ENCODE measurements around the gene DNAAF9.

DNA sequence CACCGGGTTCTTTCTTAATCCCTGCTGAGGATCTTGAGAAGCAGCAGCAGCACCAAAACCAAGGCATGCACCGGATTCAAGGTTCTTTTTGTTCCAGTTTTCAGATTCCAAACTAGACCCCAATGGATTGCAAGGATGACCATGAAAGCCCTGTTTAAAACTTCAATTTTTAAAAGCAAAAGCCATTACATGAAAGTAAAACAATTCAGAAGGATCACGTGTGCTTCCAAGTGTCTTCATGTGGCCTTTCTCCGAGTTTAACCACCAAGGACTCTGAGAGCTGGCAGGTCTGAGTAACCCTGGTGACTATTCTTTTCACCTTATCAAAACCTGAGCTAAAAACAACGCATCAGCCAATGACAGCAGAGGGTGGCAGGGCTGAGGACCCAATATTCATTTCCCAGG is 46.8 kb downstream of the DNAAF9 start:
- PRO-cap, result no peak
- RAMPAGE, long total RNA, result no peak

- PRO-cap, result no peak
- RAMPAGE, long total RNA, result no peak
These were observed at the start of gene DNAAF9 for GRCh38 chr20:3407279-3408378. DNAAF9 (minus strand) TSS chr20:3407669.

- PRO-cap, result no peak
- RAMPAGE, long total RNA, result no peak
These were observed 5.2 kb upstream of the HSPA12B start for GRCh38 chr20:3727157-3727718.

DNA sequence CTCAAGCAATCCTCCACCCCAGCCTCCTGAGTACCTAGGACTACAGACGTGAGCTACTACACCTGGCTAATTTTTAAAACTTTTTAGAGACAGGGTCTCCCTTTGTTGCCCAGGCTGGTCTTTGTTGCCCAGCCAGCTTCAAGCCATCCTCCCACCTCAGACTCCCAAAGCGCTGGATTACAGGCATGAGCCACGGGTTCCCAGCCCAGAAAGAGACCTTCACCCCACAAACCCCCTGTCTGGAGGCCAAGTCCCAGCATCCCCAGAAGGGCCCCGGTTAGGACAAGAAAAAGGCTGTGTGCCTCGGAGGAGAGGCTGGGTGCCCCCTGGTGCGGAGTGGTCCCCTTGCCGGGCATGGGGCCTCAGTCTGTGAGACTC is 800 bp upstream of the HSPA12B start:
- PRO-cap, result no peak
- RAMPAGE, long total RNA, result no peak

- PRO-cap, result no peak
- RAMPAGE, long total RNA, result no peak
These were observed 5.4 kb downstream of the HSPA12B start for GRCh38 chr20:3737908-3738338.

- PRO-cap, result no peak
- RAMPAGE, long total RNA, result no peak
These were observed 9.0 kb downstream of the ADISSP start for GRCh38 chr20:3758533-3759031.

- PRO-cap, result no peak
- RAMPAGE, long total RNA, result no peak
These were observed 3.4 kb downstream of the SPEF1 start for GRCh38 chr20:3777435-3778662.

GRCh38 chr20:3821184-3821592 is 841 bp downstream of the AP5S1 start:
- PRO-cap, result no peak
- RAMPAGE, long total RNA, result no peak

DNA sequence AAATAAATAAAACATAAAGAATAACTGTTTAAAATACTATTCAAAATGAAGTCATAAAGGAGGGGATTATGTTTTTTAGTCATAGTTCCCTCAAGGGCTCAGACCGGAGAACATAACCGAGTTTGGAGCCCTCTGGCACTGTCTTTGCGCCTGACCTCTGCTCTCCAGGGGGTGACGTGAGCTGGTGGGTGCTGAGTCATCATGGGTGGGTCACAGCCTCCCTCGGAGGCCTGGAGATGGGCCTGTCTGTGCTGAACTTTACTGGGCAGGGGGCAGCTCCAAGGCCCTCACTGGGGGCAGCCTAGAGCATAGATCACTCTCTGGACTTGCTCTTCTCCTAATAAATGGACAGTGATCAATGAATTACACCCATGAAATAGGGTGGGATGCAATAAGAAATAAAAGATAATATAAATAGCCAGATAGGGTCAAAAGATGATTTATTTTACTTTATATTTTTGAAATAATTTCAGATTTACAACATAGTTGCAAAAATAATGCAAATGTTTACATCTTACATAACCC is 3.1 kb upstream of the MAVS start:
- PRO-cap, result no peak
- RAMPAGE, long total RNA, result no peak

GRCh38 chr20:3875803-3876553 is 13.2 kb upstream of the PANK2 start:
- PRO-cap, result no peak
- RAMPAGE, long total RNA, result no peak

GRCh38 chr20:3925437-3926151 is 36.4 kb downstream of the PANK2 start:
- PRO-cap, result no peak
- RAMPAGE, long total RNA, result no peak

GRCh38 chr20:4025982-4026449 is 10.7 kb upstream of the RNF24 start:
- PRO-cap, result no peak
- RAMPAGE, long total RNA, result no peak

- PRO-cap, result no peak
- RAMPAGE, long total RNA, result no peak
These were observed 2.8 kb downstream of the ADRA1D start for GRCh38 chr20:4246321-4246662.

DNA sequence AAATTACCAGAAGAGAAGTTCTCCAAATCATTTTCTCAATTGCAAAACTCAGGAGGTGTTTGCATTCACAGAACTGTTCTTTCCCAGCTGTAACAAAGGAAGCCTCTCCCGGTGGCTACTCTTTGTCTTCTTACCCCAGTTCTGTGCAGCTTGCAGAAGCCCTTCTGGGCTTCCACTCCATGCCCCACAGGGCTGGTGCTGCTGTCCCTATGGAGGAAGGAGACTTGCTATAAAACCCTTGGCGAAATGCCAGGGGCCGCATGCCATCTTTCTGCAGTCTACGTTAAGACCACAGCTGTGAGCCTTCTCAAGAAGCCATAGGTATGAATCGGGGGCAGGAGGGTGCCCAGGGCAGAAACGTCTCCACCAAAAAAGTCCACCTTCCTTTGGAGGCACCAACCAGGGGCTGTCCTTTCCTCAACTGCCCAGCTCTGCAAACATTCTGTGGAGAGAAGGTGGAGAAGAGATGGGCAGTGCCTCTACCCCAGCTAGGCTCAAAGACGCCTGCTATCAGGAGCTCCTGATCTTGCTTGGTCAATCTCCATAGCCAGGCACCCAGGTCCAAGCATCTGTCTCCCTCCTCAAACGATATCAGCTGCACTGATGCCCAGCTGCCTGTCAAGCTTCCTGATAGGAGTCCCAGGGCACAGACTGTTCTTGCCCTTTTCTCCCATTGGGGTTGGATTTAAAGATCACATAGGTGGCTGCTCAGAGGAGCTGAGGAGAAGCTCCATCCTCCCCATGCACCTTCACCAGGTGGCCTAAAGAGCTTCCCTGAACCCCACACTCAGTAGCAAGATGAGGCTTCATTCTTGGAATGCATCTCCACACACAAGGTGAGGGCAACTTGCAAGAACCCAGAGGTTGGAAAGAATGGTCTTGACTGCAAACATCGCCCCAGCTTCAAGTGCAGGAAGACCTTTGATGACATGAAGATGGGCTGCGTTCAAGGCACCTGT is 40.8 kb downstream of the RASSF2 start:
- PRO-cap, result no peak
- RAMPAGE, long total RNA, result no peak

- PRO-cap, result no peak
- RAMPAGE, long total RNA, result no peak
These were observed 78.5 kb upstream of the RASSF2 start for GRCh38 chr20:4901738-4902545.

- PRO-cap, result no peak
- RAMPAGE, long total RNA, result no peak
These were observed 64.6 kb downstream of the SLC23A2 start for GRCh38 chr20:4936679-4937225.

- PRO-cap, result no peak
- RAMPAGE, long total RNA, result no peak
These were observed 27.8 kb downstream of the SLC23A2 start for GRCh38 chr20:4973161-4974229.

DNA sequence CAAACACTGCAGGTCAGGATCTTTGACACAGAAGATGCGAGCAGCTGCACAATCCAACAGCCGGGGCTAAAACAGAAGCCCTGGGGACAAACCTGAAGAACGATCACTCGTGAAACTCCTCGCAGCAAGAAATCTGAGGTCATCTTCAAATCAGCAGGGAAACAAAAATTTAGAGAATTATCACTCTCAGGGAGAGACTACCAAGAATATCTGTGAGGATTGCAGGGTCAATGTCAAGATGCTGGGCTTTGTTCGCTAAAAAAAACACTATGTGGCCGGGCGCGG is 14.1 kb downstream of the SLC23A2 start:
- PRO-cap, result no peak
- RAMPAGE, long total RNA, result no peak

DNA sequence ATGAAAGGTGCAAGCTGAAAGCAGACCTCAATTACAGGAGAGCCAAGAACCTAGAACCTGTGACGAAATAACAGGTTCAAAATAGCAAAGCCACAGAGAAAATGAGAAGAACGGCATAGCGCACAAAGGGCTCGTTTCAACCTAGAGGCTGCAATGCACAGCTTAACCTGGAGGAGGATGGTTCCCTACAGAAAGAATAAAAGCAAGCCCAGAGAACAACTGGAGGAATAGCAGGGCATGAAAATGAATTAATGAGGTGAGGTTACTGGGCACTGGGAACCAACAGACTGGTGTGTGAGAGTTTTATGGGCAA is 3.0 kb downstream of the SLC23A2 start:
- PRO-cap, result no peak
- RAMPAGE, long total RNA, result no peak

- PRO-cap, result no peak
- RAMPAGE, long total RNA, result no peak
These were observed 32.6 kb downstream of the TMEM230 start for GRCh38 chr20:5080240-5080665.